ENCODE data around the genes NECTIN2 and TRAPPC6A.

DNA sequence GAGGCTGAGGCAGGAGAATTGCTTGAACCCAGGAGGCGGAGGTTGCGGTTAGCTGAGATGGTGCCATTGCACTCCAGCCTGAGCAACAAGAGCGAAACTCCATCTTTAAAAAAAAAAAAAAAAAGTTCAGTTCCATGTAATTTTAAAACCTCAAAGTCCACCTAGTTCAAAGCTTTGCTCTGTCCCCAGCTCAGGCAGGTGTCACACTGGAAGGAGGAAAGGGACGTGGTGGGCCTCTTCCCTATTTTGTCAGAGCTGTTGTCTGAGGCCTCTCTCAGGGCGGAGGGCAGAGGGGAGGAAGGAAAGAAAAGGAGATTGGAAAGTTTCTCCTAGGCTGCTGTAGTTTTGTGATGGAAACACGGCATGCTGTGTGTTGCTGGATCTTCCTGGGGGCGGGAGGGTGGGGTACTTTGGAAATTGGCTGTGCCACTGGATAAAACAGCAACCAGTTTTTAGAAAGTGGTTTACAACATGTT lies 2.2 kb downstream of the IGSF23 start:
- RRBS, 2 experiments = no CpG with 5 or more reads among the region's 7 CpGs

GRCh38 chr19:44726546-44727021 lies 21.9 kb upstream of the BCL3 start:
- RRBS, 2 experiments = 71 to 81% methylated on average over 2 of the region's 15 CpGs

DNA sequence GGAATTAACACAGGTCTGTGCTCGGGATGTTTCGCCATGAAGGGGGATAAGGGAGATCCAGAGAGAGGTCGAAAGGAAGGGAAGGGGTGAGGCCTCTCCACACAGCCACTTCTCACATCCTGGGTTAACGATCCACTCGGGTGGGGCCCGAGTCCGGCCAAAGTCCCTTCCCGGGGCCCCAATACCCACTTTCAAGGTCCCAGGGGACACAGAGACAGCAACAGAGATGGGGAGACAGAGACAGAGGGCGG lies 1.5 kb upstream of the BCL3 start:
- RRBS, 2 experiments = no CpG with 5 or more reads among the region's 9 CpGs

DNA sequence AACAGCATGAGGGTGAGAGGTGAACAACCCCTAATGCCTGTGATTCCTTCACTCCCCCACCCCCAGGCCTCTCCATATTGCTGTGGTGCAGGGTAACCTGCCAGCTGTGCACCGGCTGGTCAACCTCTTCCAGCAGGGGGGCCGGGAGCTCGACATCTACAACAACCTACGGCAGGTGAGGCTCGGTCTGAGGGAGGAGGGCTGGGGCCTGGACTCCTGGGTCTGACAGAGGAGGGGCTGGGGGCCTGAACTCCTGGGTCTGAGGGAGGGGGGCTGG lies 7.6 kb downstream of the BCL3 start:
- RRBS, 2 experiments = no CpG with 5 or more reads among the region's 5 CpGs

DNA sequence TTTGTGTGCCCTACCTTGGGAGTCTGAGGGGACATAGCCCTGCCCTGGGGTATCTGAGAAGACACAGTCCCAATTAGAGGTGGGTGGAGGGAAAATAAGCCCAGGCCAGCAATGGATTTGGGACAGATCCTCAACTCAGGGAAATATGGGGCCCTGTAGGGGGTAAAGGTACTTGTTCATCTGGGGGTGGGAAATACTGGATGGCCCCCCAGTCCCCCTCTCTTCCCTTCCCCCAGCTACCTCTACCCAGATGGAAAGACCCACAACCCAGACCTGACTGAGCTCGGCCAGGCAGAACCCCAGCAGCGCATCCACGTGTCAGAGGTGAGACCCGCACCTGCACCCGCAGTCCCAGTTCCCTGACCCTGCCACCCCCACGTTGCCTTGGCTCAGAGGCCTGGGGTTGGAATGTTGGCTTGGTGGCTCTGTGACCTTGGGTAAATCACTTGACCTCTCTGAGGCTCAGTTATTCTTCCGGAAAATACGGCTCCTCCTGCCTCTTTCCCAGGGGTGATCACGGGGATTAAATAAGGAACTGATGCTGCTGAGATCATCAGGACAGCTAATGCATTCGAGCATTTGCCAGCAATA lies 12.2 kb downstream of the CBLC start:
- RRBS, 2 experiments = no CpG with 5 or more reads among the region's 10 CpGs

DNA sequence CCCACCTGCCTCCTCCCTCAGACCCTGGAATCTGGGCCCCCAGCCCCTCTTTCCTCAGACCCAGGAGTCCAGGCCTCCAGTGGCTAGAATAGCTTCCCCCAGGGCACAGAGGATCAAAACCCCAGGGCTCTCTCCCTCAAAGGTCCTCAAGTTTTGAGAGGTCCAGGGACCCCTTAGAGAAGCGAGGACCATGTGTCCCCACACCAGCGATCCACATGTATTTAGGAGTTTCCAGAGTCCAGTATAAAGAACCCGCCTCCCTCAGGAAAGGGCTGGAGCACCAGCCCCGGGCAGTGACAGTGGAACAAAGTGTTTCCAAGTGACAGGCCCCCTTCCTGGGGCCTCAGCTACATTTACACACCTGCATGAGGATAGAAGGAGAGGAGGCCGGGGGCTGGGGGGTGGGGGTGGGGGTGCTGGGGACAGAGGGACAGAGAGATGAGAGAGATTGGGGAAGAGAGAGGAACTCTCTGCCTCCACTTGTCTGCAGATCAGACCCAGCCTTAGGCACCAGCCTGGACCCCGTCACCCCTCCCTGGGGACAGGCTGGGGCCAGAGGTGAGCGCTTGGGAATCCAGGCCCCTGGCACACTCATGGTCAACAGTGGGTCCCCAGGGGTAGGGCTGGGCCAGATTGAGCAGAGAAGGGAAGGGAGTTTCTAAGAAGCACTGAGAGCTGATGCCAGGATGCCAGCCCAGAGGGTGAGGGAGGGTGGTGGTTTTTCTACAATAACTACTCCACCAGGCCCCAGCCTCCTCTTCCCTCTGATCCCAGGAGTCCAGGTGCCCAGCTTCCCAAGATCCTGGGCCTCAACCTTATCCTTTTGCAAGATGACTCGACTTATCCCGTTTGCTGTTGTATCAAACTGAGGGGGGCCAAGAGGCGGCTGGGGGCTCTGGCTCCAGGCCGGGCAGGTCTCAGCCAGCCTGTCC lies 835 bp downstream of the BCAM start:
- RRBS, 2 experiments = 31 to 50% methylated on average over 1 to 3 of the region's 11 CpGs

DNA sequence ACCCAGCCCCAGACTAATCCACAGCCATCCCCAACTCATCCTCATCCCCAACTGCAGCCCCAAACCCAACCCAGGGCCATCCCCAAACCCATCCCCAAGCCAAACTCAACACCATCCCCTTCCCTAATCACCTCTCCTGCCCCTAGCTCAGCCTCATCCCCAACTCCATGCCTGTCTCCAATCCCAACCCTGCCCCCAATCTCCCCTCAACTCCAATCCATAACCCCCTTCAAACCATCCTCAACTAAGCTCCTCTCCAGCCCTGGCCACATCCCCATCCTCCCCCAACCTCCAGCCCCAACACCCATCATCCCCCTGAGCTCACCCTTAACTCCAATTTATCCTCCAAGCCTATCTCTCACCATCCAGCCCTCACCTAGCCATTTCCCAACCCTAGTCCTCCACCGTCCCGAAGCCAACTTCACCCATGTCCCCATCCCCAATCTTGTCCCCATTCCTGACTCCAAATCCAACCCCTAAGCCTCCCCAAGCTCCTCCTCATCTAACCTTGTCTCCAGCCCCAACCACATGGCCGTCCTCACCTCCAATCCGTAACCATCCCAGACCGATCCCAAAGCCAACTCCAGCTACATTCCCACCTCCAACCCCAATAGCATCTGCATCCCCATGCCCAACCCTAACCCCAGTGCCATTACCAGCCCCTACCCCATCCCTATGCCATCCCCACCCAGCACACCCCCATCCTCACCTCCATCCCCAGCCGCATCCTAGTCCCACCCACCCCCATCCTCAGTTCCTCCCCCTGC lies 11.2 kb downstream of the BCAM start:
- RRBS, 2 experiments = no CpG with 5 or more reads among the region's 6 CpGs

DNA sequence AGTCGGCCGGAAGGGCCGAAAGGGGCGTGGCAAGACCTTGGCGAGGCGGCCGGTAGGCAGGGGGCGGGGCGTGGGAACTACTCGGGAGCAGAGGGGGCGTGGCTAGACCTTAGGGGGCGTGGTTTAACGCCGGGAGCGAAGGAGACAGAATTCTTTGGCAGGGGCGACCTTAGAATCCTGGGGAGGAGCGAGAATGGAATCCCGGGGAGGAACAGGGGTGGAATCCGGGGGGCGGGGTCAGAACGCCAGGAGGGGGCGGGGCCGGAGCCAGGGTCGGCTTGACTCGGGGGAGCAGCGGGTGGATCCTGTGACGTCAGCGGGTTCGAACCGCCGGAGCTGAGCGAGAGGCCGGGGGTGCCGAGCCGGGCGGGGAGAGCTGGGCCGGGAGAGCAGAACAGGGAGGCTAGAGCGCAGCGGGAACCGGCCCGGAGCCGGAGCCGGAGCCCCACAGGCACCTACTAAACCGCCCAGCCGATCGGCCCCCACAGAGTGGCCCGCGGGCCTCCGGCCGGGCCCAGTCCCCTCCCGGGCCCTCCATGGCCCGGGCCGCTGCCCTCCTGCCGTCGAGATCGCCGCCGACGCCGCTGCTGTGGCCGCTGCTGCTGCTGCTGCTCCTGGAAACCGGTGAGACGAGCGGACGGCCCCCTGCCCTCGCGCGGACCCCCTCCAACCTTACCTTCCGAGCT lies at the start of gene NECTIN2:
NECTIN2 (plus strand) TSS at position 308 of the 686 bp plus-strand sequence.
- RRBS, 2 experiments = under 1 to 2% methylated on average over 47 of the region's 69 CpGs

GRCh38 chr19:44847460-44848112 lies 1.5 kb downstream of the NECTIN2 start:
- RRBS, 2 experiments = 3 to 54% methylated on average over 10 of the region's 37 CpGs

GRCh38 chr19:44867220-44868119 lies 21.4 kb downstream of the NECTIN2 start:
- RRBS, 2 experiments = no CpG with 5 or more reads among the region's 22 CpGs

DNA sequence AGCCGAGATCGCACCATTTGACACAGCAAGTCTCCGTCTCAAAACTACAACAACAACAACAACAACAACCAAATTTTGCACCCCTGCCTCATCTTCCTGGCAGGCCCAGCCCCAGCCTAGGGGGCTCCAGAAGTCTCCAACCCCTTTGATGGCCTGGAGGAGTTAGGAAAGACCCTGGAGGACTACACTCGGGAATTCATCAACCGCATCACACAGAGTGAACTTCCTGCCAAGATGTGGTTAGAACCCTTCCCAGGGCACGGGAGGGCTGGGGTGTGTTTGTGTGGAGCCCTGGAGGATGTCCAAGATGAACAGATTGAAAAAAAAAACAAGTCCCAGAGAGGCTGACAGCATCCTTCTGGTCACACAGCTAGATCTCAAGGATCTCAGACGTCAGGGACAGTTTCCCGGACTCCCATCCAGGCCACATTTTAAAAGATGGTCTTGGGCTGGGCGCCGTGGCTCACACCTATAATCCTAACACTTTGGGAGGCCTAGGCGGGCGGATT lies 13.3 kb downstream of the APOC1 start:
- RRBS, 2 experiments = no CpG with 5 or more reads among the region's 12 CpGs

- RRBS, 2 experiments = no CpG with 5 or more reads among the region's 21 CpGs
These were observed 16.8 kb upstream of the CLASRP start for GRCh38 chr19:45021834-45022572.

DNA sequence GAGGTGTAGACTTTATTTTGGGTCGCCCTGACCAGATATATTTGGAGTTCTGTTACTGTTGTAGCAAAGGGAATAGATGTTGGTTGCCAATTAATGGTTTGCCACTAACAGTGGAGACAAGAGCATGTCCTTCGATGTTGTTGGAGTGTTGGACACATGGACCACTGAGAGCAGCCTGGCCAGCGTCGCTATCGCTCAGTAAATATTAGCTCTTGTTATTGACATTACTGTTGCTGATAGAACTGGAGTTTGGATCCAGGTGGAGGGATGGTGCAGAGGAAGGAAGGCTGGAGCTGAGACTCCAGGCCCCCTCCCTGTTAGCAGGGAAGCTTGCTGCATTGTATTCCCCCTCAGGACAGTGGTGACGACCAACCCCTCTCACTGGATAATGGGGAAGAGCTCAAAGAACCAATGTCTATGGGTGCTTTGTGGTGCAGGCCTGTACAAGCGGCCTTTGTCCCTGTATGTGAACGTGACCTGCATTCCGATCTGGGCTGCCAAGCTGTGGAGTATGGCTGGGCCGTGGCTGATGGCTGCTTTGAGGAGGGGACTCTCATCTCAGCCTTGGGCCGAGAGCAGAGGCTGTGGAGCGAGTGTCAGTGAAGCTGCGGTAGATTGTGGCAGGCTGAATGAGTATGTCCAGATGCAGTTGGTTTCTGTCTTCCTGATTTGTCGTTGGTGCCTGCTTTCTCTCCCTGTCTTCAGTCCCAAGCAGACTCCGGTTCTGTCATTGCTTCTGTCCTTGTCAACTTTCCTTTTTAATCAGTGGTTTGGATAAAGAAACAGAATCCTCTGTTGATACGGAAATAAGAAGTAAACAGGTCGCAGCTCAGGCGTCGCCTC lies 7.0 kb downstream of the CLASRP start:
- RRBS, 2 experiments = no CpG with 5 or more reads among the region's 19 CpGs

DNA sequence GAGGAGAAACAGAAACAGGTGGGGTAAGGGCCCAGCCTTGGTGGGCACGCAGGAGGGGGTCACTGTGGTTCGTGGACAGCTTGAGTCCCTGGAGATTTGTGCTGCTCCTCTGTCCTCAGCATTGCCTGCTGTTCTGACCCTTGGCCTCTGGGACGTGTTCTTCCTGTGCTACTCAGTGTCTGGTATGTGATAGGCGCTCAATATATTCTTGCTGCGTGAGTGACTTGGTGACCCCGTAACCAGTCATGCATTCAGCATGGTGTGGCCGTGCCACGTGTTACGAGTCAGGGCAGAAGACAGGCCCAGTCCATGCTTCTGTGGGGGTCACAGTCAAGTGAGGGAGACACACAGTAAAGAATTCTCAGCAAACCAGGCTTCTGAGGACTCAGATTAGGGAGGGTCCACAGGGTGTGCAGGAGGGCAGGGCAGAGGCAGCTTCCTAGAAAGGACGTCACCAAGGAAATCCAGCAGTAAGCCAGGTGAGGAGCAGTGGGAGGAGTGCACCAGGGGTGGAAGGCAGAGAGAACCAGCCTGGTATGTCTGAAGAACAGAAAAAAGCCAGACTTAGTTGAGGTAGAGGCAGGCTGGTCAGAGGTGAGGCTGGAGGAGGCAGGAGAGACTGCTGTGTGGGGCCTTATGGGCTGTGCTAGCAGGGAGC lies 7.9 kb downstream of the PPP1R37 start:
- RRBS, 2 experiments = no CpG with 5 or more reads among the region's 10 CpGs

DNA sequence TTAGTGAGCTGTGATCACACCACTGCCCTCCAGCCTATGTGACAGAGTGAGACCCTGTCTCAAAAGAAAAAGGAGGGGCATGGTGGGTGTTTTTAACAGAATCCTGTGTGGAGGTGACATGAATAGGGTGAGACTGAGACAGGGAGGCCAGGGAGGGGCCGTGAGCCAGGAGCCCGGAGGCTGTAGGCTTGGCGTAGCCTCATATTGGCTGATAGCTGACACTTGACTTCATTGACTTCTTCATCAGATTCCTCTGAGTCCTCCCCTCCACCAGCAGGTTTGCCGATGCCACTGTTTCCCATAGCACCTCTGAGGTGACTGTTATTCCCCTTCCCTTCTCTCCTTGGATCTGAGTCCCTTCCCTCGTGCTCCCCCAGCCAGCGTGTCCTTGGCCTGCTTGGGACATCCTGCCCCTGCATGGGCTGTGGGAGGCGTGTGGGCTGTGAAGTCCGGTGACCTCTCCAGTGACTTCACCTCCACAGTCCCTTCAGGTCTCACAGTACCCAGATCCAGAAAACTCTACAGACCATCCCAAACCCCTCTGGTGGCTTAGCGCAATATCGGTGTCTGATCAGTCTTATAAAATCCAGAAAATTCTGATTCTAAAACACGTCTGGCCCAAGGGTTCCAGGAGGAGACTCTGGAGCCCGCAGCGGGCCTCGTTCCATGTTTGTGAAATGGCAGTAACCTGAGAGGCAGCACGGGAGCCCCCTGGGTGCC lies 8.8 kb downstream of the PPP1R37 start:
- RRBS, 2 experiments = no CpG with 5 or more reads among the region's 15 CpGs

GRCh38 chr19:45113552-45114227 lies 20.7 kb downstream of the PPP1R37 start:
- RRBS, 2 experiments = 10 to 15% methylated on average over 2 of the region's 14 CpGs

DNA sequence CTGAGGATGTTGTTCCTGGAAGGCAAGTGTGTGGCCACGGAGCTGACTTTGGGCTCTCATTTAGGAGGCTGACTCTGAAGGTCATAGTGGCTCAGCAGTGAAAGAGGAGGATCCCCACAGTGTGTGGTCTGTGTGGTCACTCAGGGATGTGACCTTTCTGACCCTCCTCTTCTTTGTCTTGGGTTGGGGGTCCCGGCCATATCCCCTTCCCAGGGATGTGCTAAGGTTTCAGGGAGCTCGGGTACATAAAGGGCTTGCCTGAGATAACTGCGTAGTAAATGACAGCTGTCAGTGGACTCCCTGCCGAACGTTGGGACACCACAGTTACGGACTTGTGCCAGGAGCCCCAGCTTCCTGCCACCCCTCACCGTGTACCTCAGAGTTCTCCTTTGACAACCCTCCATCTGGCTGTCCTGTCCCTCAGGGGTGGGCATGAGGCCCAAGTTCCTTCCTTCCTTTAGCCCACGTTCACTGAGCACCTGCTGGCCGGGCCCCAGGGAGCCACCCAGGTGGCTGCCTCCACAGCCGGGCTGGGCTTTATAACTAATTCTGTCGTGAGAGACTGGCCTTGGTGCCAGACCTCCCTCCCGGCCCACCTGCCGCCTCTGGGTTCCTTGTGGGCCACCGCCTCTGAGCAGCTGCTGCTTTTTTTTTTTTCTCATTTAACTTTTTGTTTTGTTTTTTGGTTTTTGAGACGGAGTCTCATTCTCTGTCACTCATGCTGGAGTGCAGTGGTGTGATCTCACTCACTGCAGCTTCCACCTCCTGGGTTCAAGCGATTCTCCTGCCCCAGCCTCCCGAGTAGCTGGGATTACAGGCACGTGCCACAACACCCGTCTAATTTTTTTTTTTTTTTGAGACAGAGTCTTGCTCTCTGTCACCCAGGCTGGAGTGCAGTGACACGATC lies 25.6 kb downstream of the PPP1R37 start:
- RRBS, 2 experiments = 61 to 89% methylated on average over 3 to 4 of the region's 21 CpGs

GRCh38 chr19:45177614-45178699 lies at the start of gene TRAPPC6A:
Gene TRAPPC6A, minus strand, starts transcription at chr19:45178237.
- RRBS, 2 experiments = under 1 to 2% methylated on average over 26 to 27 of the region's 66 CpGs

GRCh38 chr19:45179157-45180023 lies 806 bp downstream of the BLOC1S3 start:
- RRBS, 2 experiments = under 1 to 2% methylated on average over 24 of the region's 99 CpGs

DNA sequence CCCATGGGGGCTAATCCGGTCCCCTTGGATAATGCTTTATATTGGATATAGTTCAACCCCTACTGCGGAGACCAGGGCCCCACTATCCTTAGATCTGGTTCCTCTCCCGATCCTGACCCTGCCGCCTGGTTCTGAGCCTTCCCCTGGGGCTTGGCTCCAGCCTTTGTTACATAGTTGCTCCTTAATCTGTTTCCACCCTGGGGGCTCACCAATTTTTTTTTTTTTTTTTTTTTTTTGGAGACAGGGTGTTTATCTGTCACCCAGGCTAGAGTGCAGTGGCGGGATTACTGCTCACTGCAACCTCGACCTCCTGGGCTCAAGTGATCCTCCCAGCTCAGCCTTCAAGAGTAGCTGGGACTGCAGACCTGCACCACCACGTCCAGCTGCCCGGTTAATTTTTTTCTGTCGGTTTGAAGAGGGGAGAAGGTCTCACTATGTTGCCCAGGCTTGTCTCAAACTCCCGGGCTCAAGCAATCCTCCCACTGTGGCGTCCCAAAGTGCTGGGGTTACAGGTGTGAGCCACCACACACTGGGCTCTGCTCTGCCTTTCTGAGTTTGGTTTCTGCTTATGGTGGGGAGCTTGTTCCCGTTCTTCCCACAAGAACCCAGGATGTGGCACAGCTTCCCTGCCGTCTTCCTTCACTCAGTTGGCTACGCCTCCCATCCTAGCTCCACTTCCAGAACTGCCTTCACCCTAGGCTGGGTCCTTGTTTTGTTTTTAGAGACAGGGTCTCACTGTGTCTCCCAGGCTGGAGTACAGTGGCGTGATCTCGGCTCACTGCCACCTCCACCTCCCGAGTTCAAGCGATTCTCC lies 1.6 kb downstream of the BLOC1S3 start:
- RRBS, 2 experiments = 24 to 30% methylated on average over 2 of the region's 18 CpGs